ENCODE measurements around a stretch of chr20.

GRCh38 chr20:50400065-50400555 lies 110.1 kb upstream of the PTPN1 start:
- RRBS, result no CpG with 5 or more reads among the region's 13 CpGs

- RRBS, result no CpG with 5 or more reads among the region's 9 CpGs
These were observed 54.0 kb upstream of the PTPN1 start for GRCh38 chr20:50456170-50456568.

DNA sequence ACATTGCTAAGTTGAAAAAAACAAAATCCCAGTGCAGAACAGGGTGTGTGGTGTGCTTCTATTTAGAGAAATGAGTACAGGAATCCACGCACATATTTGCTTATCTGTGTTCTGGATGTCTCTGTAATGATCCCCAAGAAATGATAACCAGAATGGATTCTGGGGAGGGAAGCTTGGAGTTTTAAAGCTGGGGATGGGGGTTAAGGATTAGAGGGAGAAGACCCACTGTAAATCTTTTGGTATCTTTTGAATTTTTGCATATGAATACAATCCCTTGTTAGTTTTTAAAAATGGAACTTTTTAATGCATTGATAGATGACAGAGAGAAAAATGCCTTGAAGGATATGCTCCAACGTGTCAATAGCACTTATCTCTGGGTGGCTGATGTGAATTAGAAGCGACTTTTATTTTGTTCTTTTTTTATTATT lies 47.6 kb upstream of the PTPN1 start:
- RRBS, result no CpG with 5 or more reads among the region's 3 CpGs

DNA sequence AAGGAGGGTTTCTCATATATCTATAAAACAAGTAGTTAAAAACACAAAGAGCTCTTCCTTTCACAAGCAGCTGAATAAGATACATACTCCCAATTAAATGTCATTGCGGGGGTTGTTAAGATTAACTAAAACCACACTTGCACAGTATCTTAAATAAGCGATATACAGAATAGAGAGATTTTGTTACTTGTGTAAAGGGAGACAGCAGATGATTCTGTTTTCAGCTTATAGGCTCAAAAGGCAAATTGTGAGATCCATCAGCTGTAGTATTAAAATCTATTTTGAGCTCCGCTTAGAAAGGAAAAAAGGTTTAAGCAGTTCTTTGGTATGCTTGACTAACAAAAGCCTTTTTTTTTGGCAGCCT lies 1.4 kb downstream of the PTPN1 start:
- RRBS, result no CpG with 5 or more reads among the region's 3 CpGs

- RRBS, result no CpG with 5 or more reads among the region's 20 CpGs
These were observed 77.2 kb downstream of the PTPN1 start for GRCh38 chr20:50587105-50588007.

DNA sequence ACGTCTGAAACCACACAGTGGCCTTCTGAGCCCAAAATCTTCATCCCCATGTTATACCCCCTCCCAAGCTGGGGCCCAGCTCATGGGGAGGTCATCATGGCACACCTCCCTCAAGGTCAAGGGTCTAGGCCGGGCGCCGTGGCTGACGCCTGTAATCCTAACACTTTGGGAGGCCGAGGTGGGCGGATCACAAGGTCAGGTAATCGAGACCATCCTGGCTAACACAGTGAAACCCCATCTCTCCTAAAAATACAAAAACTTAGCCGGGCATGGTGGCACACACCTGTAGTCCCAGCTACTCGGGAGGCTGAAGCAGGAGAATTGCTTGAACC lies 74.6 kb downstream of the RIPOR3 start:
- RRBS, result no CpG with 5 or more reads among the region's 10 CpGs

DNA sequence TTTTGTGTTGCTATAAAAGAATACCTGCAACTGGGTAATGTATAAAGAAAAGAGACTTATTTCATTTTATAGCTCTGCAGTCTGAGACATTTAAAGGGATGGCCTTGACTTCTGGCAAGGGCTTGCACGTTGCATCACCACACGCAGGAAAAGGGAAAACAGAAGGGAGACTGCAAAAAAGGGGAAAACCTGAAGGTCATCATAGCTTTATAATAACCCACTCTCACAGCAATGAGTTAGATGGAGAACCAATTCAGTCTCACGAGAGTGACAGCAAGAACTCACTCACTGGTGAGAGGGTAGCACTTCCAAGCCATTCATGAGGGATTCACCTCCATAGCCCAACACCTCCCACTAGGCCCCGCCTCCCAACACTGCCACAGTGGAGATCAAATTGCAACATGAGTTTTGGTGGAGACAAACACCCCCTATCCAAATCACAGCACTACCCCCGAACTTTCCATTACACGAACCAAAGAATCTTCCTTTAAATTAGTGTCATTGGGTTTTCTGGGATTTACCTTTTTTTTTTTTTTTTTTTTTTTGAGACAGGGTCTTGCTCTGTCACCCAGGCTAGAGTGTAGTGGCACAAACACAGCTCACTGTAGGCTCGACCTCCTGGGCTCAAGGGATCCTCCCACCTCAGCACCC lies 31.0 kb downstream of the RIPOR3 start:
- RRBS, result no CpG with 5 or more reads among the region's 7 CpGs

DNA sequence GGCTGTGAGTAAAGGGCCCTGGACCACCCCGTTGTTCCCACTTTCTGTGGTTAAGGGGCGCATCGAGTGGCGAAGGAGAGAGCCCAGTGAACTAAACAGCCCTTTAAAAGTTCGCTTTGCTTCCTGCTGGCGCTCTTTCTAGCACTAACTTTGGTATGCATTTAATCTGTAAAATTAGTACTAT lies 723 bp downstream of the PARD6B start:
- RRBS, result no CpG with 5 or more reads among the region's 6 CpGs

DNA sequence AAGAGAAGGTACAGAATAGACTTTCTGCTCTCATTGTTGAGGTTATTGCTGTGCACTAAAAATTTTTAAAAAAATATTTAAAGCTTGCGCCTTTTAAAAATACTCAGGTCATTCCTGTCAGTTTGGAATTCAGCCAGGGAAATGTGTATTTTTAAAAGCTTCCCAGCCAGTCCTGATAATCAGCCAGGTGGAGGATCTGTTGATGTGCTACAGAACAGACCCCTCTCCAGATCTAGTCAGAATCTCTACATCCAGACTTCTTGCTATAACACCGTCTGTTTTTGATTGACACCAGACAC lies 11.6 kb downstream of the PARD6B start:
- RRBS, result no CpG with 5 or more reads among the region's 2 CpGs

DNA sequence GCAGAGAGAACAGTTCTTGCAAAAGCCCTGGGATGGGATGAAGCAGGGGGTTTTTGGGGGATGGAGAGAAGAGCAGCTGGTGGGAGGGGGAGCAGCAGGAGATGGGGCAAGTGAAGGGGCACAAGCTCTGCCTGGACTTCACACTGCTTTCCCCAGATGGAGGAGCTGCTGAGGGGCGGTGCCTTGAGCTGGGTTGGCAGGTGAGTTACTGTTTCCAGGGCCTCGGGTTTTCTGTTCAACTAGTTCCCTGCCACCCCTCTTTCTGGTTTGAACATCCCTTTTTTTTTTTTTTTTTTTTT lies 5.4 kb downstream of the BCAS4 start:
- RRBS, result no CpG with 5 or more reads among the region's 2 CpGs

- RRBS, result no CpG with 5 or more reads among the region's 17 CpGs
These were observed 20.5 kb downstream of the BCAS4 start for GRCh38 chr20:50815003-50816059.

- RRBS, result no CpG with 5 or more reads among the region's 14 CpGs
These were observed 45.9 kb downstream of the ADNP start for GRCh38 chr20:50885182-50885952.

DNA sequence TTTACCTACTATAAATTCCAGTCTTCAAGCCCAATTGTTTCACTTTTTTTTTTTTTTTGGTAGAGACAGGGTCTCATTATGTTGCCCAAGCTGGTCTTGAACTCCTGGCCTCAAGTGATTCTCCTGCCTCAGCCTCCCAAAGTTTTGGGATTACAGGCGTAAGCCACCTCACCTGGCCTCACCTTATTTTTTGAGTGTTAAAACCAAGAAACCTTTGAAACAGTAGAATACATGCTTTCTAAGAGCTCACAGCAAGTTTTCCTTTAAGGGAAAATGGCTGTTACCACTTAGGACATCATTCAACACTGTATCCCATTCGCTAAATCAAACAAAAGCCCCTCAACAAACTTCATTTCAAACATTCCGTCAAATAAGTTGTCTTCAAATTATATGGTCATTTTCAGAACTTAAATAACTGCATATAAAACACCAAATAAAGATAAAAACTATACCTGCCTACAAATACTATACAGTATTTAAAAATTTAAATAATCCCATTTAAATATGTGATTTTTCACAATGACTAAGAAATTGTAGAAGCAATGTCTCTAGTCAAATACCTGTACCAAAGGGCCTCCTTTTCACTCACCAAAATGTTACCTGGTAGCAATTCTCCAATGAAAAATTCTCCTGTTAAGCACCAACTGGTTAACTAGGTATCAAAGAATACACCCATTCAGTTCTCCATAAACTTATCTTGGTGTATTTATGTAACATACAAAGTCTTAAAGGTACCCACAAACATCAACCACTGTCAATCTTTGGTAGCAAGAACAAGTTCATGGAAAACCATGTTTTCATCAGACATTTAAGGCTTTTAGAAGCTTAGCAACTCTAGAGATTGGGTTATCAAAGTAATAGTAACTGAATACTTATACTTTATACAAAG lies 3.5 kb downstream of the ADNP start:
- RRBS, result no CpG with 5 or more reads among the region's 3 CpGs

GRCh38 chr20:50929182-50929912 lies 1.9 kb downstream of the ADNP start:
- RRBS, result no CpG with 5 or more reads among the region's 10 CpGs

GRCh38 chr20:50930110-50930441 lies 1.2 kb downstream of the ADNP start:
- RRBS, result no CpG with 5 or more reads among the region's 4 CpGs

GRCh38 chr20:51413658-51414380 lies 128.7 kb downstream of the NFATC2 start:
- RRBS, result no CpG with 5 or more reads among the region's 7 CpGs

- RRBS, result no CpG with 5 or more reads among the region's 18 CpGs
These were observed 18.0 kb downstream of the ATP9A start for GRCh38 chr20:51749999-51750733.

GRCh38 chr20:51751979-51752888 lies 16.0 kb downstream of the ATP9A start:
- RRBS, result 19% methylated on average over 2 of the region's 14 CpGs

DNA sequence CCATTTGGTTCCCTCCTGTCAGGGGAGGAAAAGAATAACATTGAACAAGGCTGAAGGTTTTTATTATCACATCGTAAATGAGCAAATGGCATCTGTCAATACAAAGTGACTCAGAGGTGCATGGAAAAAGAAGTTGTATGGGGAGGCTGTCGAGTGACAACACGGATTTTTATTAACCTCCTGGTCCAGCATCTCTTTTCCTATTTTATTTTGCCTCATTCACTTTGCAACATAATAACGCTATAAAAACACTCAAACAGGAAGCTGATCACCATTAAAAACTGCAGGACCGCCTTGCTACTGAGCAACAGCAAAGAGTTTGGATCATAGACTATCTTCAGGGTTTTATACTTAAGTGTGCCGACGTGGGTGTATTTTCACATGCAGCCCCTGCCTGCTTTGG lies 132.0 kb upstream of the SALL4 start:
- RRBS, result no CpG with 5 or more reads among the region's 7 CpGs

GRCh38 chr20:52031480-52032475 lies 159.8 kb downstream of the ZFP64 start:
- RRBS, result no CpG with 5 or more reads among the region's 17 CpGs

Data from AG09309 (cell line).